Measurements from ENCODE around the genes AHCTF1 and OR2L2.

- PRO-cap, 2 experiments: no peak in any of the 2 experiments
Observed at GRCh38 chr1:245107353-245107939, 47.3 kb upstream of the KIF26B start.

GRCh38 chr1:245153137-245154146 lies 1.3 kb upstream of the KIF26B start:
- PRO-cap, 2 experiments: no peak in any of the 2 experiments

DNA sequence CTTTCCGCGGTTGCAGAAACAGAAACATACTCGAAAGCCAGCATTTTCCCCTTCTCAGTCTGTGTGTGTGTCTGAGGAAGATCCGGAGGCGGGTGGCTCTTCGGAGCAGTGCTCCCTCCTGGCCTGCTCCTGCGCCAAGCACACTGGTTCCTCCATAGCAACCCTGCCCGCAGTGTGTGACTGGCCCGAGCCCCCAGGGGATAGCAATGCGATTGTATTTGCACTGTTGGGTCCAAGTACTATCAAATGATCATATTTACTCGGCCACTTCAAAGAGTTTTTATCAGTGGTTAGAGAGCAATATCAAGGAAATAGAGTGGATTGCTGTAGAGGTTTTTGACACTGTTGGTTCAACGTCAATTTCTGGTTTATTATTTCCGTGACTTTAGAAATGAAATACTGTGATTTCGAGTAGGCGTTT lies 2.4 kb downstream of the KIF26B start:
- PRO-cap, 2 experiments: no peak in any of the 2 experiments

GRCh38 chr1:245345422-245345824 lies 190.6 kb downstream of the KIF26B start:
- PRO-cap, 2 experiments: no peak in any of the 2 experiments

- PRO-cap, 2 experiments: no peak in any of the 2 experiments
Observed at GRCh38 chr1:245807783-245808380, 653.1 kb downstream of the KIF26B start.

GRCh38 chr1:245856767-245857705 lies 650.0 kb downstream of the SMYD3 start:
- PRO-cap, 2 experiments: no peak in any of the 2 experiments

GRCh38 chr1:246085642-246086470 lies 421.2 kb downstream of the SMYD3 start:
- PRO-cap, 2 experiments: no peak in any of the 2 experiments

- PRO-cap, 2 experiments: peak in 1 of 2 experiments; most common minus-strand start chr1:246931924 (in 1)
Observed at GRCh38 chr1:246931742-246932217, at the start of gene AHCTF1. AHCTF1 (minus strand) TSS chr1:246931948.

- PRO-cap, 2 experiments: no peak in any of the 2 experiments
Observed at GRCh38 chr1:246961744-246962137, 30.0 kb upstream of the AHCTF1 start.

- PRO-cap, 2 experiments: no peak in any of the 2 experiments
Observed at GRCh38 chr1:246962138-246962571, 30.4 kb upstream of the AHCTF1 start.

DNA sequence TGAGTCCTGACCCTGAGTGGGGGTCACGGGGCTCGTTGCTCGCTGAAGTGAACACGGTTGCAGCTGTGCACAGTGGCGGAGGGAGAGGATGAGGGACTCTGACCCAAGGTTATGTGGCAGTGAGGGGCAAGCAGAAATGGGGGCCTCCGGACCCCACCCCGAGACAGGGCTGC lies 702 bp upstream of the ZNF496 start:
- PRO-cap, 2 experiments: no peak in any of the 2 experiments

- PRO-cap, 2 experiments: peak in 1 of 2 experiments; most common plus-strand start chr1:247333074 (in 1); most common minus-strand start chr1:247333061 (in 1)
Observed at GRCh38 chr1:247332656-247333691, 1.3 kb upstream of the ZNF496 start.

DNA sequence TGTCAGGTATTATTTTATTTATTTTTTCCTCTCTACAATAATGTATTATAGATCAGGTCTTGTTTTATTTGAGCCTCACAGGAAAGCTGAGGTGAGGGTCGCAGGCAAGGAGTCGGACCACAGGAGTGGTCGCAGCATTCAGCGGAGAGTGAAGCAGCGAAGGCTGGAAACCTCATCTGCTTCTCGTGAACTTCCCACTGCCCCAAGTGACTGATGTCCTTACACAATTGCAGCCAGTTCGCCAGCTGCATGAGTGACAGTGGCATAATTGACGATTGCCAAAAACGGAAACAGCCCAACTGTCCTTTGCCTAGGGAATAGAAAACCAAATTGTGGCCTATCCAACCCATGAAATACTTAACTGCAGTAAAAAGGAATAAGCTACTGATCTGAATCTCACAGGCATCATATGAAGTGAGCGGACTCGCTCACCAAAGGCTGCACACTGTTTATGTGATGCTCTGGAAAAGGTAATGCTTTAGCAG lies 4.4 kb upstream of the NLRP3 start:
- PRO-cap, 2 experiments: no peak in any of the 2 experiments

DNA sequence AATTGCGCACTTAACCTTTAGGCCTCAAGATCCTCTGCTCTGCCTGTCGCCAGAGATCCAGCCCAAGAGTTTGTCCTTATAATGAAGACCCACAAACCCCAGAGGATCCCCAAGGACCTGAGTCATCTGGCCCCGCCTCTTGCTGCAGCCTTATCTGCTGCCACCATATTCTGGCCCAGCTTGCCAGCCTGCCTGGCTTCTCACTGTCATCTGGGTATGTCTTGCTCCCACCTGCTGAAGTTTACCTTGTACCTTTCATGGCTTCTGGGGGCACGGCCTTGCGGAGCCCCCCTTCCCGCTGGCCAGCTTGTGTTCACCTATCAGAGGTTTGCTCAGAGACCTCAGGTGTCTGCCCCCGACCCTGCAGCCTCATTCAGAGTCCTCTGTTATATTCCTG lies 1.7 kb upstream of the TRIM58 start:
- PRO-cap, 2 experiments: no peak in any of the 2 experiments

- PRO-cap, 2 experiments: no peak in any of the 2 experiments
Observed at GRCh38 chr1:247906100-247907161, 11.0 kb downstream of the OR2W3 start.

DNA sequence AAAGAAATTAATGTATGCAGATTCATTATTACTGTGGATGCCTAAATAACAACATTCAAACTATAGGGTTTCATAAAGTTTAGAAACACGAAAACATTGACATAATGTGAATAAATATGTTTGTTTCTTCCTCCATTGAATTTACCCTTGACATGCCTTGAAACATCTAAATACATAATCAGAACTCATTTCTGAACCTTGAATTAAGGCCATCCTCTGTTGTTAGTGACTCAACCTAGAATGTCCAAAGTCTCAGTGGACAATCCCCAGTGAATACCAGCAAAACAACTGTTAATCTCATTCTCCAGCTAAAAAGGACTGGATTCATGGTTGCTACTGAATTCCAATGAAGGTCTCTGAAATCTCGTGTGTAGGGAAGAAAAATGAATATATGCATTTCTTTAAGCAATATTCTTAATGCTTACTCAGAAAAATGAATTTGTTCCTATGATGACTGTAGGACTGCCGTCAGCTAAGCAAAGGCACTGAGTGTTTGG lies at the start of gene OR2L2:
Gene OR2L2 (plus strand): TSS at position 351 of the 497 bp plus-strand sequence.
- PRO-cap, 2 experiments: no peak in any of the 2 experiments

DNA sequence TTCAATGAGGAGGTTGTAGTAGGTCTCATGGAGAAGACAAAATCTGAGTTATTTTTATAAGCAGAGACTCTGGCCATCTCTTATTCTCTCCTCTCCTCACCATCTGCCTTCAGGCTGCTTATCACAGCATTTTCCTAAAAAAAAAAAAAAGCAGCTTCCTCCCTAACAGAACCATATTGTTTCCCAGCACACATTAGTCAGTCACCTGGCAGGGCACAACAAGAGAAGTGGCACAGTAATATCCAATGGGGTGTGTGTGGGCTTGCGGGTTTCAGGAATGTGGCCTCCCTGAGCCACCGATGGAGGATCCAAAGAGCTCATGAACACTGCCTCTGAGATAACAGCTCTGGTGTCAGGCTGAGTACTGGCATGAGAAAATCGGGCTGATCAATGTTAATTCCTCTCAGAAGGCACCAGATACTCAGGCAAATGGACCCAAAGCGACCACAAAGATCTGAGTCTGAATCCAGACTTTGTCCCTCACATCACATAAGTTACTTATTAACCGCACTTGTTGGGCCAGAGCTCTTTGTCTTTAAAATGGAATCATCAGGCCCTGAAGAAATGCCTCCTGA lies 2.2 kb upstream of the LYPD8 start:
- PRO-cap, 2 experiments: no peak in any of the 2 experiments

GRCh38 chr1:248841763-248842444 lies 3.9 kb downstream of the ZNF672 start:
- PRO-cap, 2 experiments: no peak in any of the 2 experiments

DNA sequence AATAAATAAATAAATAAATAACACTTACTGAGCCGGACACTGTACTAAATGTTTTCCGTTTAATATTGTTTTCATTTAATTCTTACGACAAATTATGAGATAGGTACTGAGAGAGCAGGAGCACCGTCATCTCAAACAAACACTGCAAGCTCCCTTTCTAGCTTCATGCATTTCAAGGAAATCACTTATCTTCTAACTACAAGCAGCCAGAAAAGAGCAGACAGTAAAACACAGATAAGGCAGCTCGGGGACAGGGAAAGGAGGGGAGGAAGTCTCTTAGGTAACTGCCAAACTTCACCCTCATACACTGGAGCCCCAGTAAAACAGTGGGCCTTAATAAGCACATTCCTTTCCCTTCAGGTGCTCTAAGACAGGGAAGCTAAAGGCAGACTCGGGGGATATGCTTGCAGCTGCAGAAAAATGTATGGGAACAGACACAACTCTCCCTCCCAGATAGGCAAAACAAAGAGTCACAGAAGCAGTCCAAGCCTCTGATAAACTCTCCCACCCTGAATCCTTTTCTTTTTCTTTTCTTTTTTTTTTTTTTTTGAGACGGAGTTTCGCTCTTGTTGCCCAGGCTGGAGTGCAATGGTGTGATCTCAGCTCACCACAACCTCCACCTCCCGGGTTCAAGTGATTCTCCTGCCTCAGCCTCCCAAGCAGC lies 16.5 kb upstream of the PGBD2 start:
- PRO-cap, 2 experiments: no peak in any of the 2 experiments